Hepatocyte (in vitro differentiated cells and primary cell): Measurements from ENCODE around the gene ZBTB2.

DNA sequence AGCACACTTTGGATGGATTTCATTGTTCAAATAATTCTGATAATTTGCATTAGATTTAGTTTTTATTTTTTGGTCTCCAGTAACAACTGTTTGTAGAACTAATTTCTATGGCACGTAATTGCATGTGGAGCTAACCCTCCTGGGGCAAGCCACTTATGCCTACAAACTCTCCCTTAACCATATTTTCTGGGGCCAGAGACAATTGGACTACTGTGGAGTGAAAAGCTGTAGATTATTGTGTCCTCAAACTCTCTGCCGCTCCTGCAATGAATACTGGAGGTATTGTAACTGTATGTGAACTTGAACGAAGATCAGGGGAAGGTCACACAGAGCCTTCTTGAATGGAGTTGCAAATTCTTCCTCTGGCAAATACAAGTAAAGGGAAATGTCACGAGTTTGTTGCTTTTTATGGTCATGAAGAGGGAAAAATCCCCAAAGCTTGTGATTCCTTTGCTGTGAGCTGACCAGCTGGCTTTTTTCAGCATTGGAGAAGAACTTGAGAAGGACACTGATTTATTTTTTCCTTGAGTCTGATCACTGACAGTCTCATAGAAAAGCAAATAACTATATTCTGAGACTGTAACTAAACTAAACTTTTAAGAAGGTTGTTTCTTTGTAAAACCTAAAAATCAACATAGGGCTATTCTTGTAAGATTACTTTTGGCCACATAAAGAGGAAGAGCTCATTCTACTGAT, 18.3 kb downstream of the AKAP12 start:
- RAMPAGE, long total RNA: no peak
- RRBS: no CpG with 5 or more reads among the region's 4 CpGs

DNA sequence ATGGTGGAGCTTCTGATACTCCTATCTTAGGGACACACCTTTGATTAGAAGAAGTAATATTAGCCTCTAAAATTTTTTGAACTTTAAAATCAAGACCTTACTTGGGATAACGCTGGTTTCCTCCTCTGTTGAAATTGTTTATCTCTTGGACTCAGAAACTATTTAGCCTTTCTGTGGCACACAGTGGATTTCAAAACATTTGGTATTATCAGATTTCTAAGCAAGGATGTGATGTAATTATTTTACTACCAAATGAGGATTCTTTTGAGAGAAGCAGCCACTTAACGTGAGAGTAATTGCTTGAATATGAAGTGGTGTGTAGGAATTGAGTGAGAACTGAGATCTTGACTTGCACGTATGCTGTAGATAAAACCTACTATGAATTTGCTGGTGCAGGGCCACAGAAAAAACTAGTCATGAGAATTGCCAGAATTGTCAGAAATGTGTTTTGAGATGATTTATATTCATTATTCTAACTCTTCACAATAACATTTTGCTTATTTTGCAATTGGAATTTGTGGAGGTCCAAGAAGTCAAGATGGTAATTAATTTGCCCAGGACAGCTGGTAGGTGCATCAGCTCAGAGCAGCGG, 53.3 kb downstream of the AKAP12 start:
- RAMPAGE, long total RNA: no peak
- RRBS: no CpG with 5 or more reads among the region's 4 CpGs

GRCh38 chr6:151348607-151349786, 42.4 kb downstream of the ZBTB2 start:
- RAMPAGE, long total RNA: no peak
- RRBS: no CpG with 5 or more reads among the region's 34 CpGs

DNA sequence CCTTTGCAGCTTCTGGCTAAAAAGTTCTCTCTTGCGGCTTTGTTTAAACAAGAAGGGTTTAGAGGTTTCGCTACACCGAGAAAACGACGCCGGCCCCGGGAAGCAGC, 1.6 kb downstream of the ZBTB2 start:
- RAMPAGE, long total RNA: no peak
- RRBS: no CpG with 5 or more reads among the region's 7 CpGs

- RAMPAGE, long total RNA: no peak
- RRBS: 1% methylated on average over 19 of the region's 63 CpGs
Measured at GRCh38 chr6:151391399-151392267, at the start of gene ZBTB2. Gene ZBTB2 (minus strand): TSS chr6:151391559.

DNA sequence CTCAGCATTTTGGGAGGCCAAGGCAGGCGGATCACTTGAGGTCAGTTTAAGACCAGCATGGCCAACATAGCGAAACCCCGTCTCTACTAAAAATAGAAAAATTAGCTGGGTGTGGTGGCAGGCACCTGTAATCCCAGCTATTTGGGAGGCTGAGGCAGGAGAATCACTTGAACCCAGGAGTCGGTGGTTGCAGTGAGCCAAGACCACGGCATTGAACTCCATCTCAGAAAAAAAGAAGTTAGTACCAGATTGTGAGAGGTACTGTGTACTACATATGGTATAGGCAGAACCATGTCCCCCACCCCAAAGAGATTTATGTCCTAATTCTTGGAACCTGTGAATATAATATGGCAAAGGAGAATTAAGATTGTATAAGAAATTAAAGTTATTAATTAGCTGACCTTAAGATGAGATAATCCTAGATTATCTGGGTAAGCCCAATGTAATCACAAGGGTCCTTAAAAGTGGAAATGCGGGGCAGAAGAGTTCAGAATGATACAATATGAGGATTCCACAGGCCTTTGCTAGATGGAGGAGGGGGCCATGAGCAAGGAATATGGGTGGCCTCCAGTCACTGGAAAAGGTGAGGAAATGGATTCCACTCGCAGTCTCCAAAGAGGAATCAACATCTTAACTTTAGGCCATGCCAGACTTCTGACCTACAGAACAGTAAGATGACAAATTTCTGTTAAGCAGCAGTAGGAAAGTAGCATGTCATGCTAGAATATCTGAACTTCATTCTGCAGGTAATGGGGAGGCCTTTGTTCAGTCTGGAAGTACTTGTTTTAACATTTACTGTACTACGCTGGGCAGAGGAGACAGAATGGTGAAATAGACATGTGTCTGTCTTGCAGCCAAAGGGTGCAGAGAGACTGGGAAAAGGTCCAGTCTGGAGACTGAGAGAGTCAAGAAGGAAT, 17.1 kb upstream of the ZBTB2 start:
- RAMPAGE, long total RNA: no peak
- RRBS: no CpG with 5 or more reads among the region's 8 CpGs

- RAMPAGE, long total RNA: no peak
- RRBS: no CpG with 5 or more reads among the region's 4 CpGs
Measured at GRCh38 chr6:151410355-151410910, 19.1 kb upstream of the ZBTB2 start.

DNA sequence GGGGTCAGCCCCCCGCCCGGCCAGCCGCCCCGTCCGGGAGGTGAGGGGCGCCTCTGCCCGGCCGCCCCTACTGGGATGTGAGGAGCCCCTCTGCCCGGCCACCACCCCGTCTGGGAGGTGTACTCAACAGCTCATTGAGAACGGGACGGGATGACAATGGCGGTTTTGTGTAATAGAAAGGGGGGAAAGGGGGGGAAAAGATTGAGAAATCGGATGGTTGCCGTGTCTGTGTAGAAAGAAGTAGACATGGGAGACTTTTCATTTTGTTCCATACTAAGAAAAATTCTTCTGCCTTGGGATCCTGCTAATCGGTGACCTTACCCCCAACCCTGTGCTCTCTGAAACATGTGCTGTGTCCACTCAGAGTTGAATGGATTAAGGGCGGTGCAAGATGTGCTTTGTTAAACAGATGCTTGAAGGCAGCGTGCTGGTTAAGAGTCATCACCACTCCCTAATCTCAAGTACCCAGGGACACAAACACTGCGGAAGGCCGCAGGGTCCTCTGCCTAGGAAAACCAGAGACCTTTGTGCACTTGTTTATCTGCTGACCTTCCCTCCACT, 1.3 kb downstream of the RMND1 start:
- RAMPAGE, long total RNA: no peak
- RRBS: no CpG with 5 or more reads among the region's 20 CpGs

DNA sequence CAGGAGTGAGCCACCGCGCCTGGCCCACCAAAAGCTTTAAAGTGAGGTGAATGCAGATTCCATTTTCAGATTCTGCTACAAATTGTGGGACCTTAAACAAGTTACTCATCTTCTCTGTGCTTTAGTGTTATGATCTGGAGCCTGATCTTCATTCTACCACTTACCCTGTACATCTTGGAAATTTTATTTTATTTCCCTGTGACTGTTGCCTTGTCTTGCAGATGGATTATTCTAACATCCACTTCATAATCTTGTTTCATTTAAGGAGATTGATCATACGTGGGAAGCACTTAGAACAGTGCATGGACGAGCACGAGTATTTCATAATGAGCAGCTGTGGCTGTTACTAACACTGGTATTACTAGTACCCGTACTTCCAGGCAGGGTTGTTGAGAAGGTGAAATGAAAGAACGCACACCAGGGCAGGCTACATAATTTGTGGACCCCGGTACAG, 667 bp upstream of the CCDC170 start:
- RAMPAGE, long total RNA: no peak
- RRBS: 70% methylated on average over 1 of the region's 8 CpGs

GRCh38 chr6:151680802-151682119, 126.2 kb upstream of the ESR1 start:
- RAMPAGE, long total RNA: no peak
- RRBS: 48% methylated on average over 4 of the region's 41 CpGs

- RAMPAGE, long total RNA: no peak
- RRBS: no CpG with 5 or more reads among the region's 11 CpGs
Measured at GRCh38 chr6:151805281-151805897, 2.1 kb upstream of the ESR1 start.

- RAMPAGE, long total RNA: no peak
- RRBS: no CpG with 5 or more reads among the region's 10 CpGs
Measured at GRCh38 chr6:151815518-151816139, 8.1 kb downstream of the ESR1 start.

DNA sequence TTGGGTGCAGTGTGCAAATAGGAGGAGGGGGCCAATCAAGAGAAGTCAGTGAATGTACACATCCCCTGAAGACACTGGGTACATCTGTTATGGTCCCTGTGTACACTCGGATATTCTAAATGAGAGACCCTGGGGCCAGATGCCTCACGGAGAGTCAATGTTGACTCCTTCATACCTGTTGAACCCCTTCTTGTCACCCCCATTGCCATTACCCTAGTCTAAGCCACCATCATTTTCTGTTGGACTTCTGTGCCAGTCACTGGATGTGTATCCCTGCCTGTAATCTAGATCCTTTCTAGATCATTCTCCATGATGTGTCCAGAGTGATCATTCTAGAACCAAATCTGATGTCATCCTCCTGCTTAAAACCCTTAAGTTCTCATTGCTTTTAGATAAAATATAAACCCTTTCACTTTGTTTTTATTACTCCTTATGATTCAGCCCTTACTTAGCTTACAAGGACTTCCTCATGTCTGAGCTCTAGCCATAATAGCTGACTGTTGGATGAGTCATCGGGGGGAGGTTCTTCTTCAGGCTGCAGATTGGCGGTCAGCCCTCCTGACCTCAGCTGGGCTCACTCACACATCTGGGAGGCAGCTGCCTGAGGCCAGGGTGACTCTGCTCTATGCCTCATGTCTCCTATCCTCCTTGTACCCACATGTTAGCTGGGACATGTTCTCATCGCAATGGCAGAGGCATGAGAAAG, 287.5 kb downstream of the ESR1 start:
- RAMPAGE, long total RNA: no peak
- RRBS: no CpG with 5 or more reads among the region's 5 CpGs

DNA sequence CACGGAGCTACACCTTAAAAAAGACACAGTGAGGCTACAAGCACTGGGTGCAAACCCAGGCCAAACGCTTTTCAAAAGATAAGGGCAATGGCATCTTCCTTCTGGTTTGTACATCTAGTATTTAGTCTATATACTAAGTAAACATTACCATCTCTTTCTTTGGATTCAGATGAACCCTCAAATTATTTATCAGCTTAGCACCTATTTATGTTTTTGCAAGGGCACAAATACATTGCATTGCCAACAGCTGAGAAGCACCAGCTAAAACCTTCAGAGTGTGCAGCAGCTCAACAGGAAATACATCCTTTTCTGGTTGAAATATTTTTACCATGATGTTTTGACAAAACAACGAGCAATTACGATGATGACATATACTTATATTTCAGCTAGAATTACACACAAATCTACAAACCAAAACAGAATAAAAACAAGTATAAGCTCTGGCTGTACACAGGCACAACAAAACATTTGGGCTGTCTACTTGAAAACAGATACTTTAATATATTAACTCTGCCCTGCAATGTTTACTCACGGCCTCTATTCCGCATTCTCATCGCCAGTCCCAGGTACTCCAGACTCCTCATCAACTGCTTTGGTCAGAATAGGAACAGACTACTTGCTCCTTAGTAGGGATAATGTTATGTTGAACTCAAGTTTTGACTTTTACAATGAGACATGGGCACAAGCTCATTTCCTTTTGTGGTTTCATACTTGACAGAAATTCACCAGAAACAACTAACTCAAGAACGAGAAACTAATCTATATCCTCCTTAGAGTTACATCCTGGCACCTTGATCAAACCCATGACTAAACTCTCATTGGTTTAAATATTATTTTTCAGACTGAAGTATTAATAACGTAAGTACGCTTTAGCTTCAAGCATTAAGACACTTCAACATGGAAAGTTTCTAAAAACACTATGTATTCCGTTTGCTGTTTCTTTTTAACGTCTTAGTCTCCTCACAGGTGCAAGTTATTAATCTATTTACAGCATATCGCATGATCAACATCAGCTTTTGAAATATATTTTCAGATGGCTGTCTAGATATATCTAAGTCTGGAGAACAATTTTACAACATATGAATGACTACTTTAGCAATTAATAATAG, 377.6 kb downstream of the ESR1 start:
- RAMPAGE, long total RNA: no peak
- RRBS: no CpG with 5 or more reads among the region's 13 CpGs

GRCh38 chr6:152284985-152285616, 352.1 kb downstream of the SYNE1 start:
- RAMPAGE, long total RNA: no peak
- RRBS: no CpG with 5 or more reads among the region's 5 CpGs

GRCh38 chr6:152325212-152325411, 312.1 kb downstream of the SYNE1 start:
- RAMPAGE, long total RNA: no peak
- RRBS: no CpG with 5 or more reads among the region's 2 CpGs

- RAMPAGE, long total RNA: no peak
- RRBS: no CpG with 5 or more reads among the region's 20 CpGs
Measured at GRCh38 chr6:152380793-152382074, 255.9 kb downstream of the SYNE1 start.

GRCh38 chr6:152682589-152683551, 14.8 kb upstream of the MYCT1 start:
- RAMPAGE, long total RNA: no peak
- RRBS: no CpG with 5 or more reads among the region's 14 CpGs

DNA sequence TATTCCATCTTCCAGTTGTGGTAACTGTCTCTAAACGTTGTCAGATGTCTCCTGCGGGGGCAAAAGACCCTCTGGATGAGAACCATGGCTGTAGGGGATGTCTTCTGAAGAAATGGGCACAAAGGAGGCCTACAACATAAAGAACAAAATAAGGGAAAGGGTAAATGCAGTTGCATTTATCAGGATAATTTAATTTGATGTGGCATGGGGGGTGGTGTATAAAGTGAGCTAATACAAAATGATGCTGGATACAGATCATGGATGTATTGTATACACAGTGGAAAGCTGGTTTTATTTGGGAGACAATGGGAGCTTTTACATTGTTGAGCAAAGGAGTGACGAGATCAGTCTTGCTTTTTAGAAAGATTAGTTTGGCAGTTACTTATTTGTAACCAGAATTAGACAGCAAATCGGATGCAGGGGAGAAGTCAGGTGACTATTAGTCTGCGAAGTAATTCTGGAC, 4.3 kb upstream of the FBXO5 start:
- RAMPAGE, long total RNA: no peak
- RRBS: no CpG with 5 or more reads among the region's 5 CpGs

DNA sequence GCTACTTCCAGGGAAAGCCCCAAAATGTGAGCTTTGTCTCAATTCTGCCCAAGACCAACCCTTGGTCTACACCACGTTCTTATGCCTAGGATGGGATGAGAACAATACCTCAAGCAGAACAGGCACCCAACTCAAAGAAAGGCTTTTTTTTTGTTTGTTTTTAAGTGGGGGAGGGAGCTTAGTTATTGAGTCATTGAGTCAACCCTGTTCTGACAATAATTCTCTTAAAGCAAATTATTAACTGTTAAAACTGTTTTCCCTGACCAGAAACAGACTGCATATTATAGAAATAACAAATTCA, 106.9 kb downstream of the IPCEF1 start:
- RAMPAGE, long total RNA: no peak
- RRBS: no CpG with 5 or more reads among the region's 1 CpG